Choroid plexus epithelial cell (primary cell): ENCODE results near the genes ADGRB2 and ZBTB8OS.

DNA sequence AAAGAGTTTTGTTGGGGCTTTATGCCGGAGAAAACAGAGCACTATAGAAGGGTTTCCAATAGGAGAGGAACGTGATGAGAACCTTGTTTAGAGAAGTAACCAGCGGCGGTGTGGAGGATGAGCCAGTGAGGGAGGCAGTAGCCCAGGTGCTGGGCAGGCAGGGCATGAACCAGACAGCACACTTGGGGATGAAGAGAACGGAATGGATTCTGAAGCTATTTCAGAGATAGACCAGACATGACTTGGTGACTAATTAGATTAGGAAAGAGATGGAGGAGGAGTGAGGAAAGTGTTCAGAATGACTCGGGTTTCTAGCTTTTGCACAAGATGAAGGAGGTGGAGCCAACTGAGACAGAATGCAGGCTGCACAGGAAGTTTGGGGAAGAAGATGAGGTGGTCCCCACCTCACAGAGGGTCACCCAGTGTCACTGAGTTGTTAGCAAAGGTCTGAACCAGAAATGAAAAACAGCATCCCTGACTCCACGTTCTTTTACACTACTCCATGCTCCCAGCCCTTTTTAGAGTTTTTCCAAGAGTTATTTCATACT lies 5.1 kb downstream of the PEF1 start:
- RRBS, result no CpG with 5 or more reads among the region's 7 CpGs

GRCh38 chr1:31689317-31690140 lies 14.3 kb downstream of the COL16A1 start:
- RRBS, result no CpG with 5 or more reads among the region's 7 CpGs

- RRBS, result no CpG with 5 or more reads among the region's 4 CpGs
Observed at GRCh38 chr1:31699355-31699747, 4.5 kb downstream of the COL16A1 start.

- RRBS, result no CpG with 5 or more reads among the region's 9 CpGs
Observed at GRCh38 chr1:31746623-31747091, 17.5 kb downstream of the ADGRB2 start.

- RRBS, result 2% methylated on average over 62 of the region's 151 CpGs
Observed at GRCh38 chr1:31763615-31764882, at the start of gene ADGRB2. Gene ADGRB2, minus strand, starts transcription at chr1:31764340.

DNA sequence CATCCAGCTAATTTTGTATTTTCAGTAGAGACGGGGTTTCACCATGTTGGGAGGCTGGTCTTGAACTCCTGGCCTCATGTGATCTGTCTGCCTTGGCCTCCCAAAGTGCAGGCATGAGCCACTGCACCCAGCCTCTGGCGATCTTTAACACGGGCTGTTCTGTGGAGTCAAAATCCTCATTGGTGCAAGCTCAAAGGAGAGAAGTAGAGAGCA lies 34.5 kb downstream of the PTP4A2 start:
- RRBS, result no CpG with 5 or more reads among the region's 3 CpGs

DNA sequence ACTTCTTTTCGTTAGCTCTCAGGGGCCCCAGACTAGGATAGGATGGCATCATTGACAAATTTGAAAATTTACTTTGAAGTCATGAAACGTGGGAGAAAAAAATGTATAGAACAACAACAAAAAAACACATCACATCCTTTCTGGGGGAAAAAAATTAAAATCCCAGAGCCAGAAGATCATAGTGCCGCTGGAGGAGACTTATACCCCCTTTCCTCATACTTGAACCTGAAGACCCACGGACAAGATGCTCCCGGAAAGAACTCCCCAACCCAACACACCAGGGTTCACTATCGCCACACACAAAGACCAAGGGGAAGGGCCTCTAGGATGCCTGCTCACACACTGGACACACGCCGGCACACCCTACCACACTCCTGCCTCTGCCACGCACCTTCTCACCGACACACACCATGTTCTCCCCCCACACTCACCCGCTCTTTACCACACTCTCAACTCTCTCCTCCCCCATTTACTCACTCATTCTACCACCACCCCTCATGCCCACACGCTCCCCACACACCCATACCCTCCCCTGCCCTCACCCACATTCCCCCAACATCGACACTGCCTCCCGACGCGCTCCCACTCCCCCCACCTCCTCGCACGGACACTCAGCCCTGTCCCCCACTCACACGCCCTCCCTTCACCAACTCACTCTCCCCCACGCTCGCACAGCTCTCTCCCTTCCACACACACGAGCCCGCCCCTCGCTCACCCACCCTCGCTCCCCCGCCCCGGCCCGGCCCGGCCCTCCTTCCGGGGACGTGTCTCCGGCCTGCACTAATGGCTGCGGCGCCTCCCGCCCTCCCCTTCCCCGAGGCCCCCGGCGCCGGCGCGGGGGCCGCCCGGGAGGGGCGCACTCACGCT lies 812 bp downstream of the PTP4A2 start:
- RRBS, result 2% methylated on average over 12 of the region's 45 CpGs

GRCh38 chr1:31954583-31955280 lies 16.6 kb upstream of the PTP4A2 start:
- RRBS, result no CpG with 5 or more reads among the region's 6 CpGs

DNA sequence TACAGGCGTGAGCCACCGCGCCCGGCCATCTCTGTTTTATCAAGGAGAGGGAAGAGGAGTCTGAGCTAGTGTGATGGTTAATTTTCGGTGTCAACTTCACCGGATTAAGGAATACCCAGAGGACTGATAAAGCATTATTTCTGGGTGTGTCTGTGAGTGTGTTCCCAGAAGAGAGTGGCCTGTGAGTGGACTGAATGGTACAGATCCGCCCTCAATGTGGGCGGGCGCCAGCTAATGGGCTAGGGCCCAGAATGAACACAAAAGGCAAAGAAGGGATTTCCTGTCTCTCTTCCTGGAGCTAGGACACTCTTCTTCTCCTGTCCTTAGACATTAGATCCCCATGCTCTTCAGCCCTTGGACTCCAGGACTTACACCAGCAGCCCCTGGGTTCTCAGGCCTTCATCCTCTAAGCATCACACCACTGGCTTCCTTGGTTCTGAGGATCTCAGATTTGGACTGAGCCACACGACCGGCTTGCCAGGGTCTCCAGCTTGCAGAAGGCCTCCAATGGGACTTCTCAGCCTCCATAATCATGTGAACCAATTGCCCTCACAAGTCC lies 4.6 kb upstream of the KHDRBS1 start:
- RRBS, result 60% methylated on average over 2 of the region's 11 CpGs

- RRBS, result no CpG with 5 or more reads among the region's 11 CpGs
Observed at GRCh38 chr1:32014931-32015124, 1.2 kb downstream of the KHDRBS1 start.

DNA sequence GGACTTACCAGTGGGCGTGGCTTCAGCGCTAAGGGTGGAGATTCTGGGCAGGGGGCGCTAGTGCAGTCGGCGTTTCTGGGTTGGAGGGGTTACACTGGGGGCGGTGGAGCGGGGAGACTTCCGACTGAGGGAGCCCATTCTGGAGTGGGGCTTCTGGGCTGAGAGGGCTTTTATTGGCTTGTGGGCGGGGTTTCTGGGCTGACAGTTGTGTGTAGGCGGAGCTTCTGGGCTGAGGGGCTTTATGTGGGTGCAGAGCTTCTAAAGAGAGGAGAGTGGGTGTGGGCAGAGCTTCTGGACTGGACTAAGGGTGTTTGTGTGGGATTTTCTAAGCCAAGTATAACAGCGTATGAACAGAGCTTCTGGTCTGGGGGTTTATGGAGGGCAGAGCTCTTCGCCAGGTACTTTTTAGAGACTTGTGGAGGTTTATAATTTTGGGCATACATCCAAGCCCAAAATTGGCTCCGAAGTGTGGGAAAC lies 628 bp downstream of the TMEM39B start:
- RRBS, result no CpG with 5 or more reads among the region's 13 CpGs

DNA sequence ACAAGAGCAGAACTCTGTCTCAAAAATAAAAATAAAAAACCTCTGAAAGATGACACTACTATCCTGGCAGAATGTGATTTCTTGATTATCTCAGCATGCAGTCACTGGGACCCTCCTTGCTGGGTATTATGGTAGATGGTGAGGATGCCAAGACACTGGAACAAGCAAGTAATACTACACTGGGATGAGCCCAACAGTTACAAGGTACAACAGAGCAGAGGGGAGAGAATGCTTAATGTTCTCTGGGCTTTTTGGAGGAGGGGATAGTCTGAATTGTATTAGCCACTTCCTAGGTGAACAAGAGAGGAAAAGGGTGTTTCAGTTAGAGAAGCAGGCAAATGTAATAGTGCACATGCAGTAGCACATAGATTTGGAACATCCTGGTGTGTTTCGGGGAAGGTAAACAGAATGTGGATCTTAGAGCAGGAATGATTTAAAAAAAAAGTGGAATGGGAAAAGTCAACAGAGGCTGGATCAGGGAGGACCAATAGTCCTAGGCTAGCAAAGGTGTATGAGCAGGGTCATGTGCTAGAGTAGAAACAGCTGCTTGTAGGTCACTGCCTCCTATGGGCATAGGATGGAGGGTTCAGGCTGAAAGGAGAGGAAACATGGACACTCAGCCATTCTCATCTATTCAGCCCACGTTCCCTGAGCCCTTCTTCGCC lies 3.9 kb upstream of the KPNA6 start:
- RRBS, result no CpG with 5 or more reads among the region's 3 CpGs

GRCh38 chr1:32198925-32199539 lies 1.4 kb upstream of the CCDC28B start:
- RRBS, result no CpG with 5 or more reads among the region's 3 CpGs

DNA sequence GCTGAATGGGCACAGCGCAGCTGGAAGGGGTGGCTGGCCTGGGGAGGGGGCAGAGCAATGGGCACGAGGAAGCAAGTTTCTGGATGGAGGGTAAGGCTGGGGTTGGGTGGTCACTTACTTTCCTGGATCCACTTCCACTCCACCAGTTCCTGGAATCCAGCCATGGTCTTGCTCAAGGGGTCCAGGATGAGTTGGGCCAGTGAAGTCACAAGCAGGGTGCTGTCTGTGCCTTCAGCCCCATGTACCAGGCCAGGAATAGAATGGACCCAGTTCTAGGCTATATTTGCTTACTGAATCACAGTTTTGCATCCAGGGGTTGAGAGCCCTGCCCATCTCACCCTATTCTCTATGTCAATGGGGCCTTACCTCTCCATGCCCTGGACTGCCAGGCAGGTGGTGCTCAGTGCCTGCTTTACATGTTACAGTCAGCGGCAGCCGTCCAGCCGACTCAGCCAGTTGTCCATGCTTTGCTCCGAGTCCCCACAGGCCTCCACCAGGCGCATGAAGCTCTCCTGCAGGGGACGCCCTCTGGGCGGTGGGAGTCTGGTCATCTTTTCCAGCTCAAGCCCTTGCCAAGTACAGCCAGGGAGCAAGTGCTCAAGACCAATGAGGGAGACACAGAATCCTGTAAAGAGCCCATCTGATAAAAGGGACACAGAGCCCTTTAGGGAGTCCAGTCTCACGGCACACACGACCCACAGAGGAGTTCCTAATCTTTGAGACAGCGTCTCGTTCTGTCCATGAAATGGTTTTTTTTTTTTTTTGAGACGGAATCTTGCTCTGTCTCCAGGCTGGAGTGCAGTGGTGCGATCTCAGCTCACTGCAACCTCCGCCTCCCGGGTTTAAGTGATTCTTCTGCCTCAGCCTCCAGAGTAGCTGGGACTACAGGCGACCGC lies 12.2 kb upstream of the FAM167B start:
- RRBS, result no CpG with 5 or more reads among the region's 19 CpGs

DNA sequence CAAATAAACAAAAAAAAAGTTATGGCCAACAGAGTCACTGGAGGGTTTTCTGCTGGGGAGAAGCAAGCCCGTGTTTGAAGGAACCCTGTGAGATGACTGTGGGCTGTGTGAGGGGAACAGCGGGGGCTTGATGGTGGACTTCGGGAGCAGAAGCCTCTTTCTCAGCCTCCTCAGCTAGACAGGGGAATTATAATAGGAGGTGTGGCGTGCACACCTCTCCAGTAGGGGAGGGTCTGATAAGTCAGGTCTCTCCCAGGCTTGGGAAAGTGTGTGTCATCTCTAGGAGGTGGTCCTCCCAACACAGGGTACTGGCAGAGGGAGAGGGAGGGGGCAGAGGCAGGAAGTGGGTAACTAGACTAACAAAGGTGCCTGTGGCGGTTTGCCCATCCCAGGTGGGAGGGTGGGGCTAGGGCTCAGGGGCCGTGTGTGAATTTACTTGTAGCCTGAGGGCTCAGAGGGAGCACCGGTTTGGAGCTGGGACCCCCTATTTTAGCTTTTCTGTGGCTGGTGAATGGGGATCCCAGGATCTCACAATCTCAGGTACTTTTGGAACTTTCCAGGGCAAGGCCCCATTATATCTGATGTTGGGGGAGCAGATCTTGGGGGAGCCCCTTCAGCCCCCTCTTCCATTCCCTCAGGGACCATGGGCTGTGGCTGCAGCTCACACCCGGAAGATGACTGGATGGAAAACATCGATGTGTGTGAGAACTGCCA lies 18.0 kb upstream of the HDAC1 start:
- RRBS, result no CpG with 5 or more reads among the region's 9 CpGs

DNA sequence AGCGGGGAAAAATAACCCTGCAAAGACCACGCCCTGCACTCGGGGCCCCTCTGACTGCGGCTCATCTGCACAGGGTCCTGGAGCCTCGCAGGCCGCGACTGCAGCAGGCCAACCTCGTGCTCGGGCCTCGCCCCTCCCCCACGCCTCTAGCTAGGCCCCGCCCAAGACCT lies 11.4 kb downstream of the FAM229A start:
- RRBS, result no CpG with 5 or more reads among the region's 12 CpGs

- RRBS, result 3% methylated on average over 5 of the region's 46 CpGs
Observed at GRCh38 chr1:32361395-32361808, 883 bp downstream of the FAM229A start.

DNA sequence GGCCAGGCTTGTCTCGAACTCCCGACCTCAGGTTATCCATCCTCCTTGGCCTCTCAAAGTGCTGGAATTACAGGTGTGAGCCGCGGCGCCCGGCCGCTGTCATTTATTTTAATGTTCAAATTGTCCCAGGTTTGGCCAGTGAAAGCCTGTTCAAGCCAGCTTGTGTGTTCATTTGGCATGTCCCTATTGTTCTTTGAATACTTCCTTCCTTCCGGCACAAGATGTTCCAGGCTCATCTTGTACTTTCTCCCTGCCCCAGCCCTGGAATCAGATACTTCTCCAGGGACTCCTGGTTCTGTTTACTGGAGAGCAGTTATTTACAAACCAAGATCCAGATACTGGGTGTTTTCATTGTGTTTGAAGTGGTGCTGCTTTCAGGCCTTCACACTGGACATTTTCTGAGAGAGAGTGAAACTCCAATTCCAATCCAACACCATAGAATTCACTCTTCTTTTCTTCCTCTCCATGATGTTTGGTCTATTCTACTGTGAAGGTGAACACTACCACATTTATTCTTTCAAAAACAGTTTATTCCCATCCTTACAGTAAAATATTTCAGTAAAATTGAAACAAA lies 37.1 kb downstream of the ZBTB8B start:
- RRBS, result no CpG with 5 or more reads among the region's 8 CpGs

DNA sequence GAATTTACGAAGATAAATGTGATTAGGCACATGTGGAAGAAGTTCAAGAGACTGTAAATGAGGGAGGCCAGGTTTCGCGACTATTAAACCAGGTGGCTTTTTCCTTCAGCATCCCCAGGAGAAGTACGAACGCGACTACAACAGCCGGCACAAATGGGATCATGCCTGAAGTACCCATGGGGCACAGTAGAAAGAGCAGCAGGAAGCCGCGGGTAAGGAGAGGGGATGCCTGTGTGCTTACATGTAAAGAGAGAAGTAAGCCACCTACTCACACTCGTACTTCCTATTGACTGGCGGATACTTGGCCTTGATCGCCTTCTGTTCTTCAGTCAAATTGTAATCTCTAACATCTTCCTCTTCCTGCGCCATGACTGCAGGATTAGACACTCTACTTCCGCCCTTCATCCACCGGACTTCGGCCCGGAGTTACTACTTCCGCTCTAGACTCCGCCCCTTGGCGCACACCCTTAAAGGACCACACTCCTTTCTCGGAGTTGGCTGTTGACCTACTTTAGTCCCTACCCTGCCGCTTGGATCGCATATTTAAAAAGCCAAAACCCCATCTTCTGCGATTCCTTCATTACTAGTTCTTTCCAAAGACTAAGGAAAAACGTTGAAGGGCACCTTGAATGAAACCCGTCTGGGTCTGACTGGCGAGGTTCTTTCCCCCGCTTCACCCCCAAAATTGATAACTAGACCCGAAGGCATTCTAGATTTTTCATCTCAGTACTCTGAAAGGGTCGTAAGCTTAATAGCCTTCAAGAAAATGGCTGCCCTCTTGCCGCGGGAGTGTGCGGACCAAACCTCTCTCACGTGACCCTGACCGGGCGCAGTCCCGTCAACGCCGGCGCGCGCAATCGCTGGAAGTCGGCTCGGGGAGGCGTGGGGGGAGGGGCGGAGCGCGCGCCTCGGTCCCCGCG lies at the start of gene ZBTB8OS:
Gene ZBTB8OS, minus strand, starts transcription at position 390 of the 920 bp plus-strand sequence.
- RRBS, result no CpG with 5 or more reads among the region's 53 CpGs

GRCh38 chr1:32758845-32760052 lies 17.6 kb downstream of the KIAA1522 start:
- RRBS, result 58% methylated on average over 2 of the region's 8 CpGs